Metastatic Liver Carcinoma in the Adrenal Gland (tissue), 2 donors: ENCODE measurements around the gene PJA2.

DNA sequence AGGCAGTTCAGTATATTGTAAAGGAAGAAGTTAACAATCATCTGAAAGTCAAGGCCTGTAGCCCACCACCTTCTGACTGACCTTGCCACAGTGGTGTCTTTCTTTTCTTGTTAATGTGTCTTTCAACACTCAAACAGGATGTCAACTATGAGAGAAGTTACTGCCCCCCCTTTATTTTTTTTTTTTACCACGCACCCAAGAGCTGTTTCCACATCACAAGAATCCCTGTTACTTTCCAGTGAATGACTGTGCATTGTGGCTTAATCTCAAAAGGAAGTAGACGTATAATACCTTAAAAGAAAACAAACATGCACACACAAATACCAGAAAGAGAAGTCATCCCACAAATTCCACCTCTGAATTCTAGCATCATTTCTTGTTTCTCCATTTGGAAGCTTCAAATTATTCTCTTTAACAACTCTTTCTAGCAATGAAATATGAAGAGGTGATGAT, 201.2 kb downstream of the EFNA5 start:
- PRO-cap, 2 experiments, result no peak in any of the 2 experiments

DNA sequence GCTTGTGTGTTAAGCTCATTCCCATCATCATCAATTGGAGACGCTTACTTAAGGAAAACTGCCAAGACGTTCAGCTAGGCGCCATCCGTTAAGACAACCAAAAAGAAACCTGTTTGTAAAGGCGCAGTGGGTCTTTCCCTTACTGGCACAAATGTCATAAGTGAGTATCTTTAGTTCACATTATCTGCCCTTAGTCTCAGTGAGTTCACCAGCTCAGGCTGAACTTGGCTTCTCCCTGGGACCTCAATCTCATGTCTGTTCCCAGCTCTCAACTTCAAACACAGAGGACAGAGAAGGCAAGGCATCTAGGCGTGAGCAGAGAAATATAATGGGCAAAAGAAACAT, 97.8 kb downstream of the EFNA5 start:
- PRO-cap, 2 experiments, result no peak in any of the 2 experiments

DNA sequence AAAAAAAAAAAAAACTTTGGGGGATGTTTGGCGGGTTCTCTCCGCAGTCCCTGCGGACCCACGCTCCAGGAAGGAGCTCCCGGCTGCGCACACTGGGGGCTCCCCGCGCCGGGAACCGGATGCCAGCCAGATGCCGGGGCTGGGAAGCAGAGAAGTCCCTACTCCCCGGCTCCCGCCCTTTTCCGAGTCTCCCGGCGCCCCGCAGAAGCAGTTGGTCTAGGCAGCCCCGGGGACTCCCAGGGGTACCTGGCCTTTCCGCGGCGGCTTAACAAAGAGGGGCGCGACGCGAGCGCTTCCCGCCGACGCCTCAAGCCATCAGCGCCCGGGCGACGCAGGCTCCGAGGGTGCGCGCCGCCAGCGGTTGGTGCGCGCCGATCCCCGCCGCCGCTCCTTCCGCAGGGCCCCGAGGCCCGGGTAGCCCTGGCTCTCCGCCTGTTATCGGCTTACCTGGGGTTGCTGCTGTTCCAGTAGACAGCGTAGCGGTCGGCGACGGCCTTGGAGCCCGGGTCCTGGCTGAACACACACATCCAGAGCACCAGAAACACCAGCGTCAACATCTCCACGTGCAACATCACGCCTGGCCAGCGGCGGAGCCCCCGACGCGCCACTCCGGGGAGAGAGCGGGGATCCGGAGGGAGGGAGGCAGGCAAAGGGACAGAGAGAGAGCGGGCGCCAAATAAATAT, 553 bp downstream of the EFNA5 start:
- PRO-cap, 2 experiments, result no peak in any of the 2 experiments

GRCh38 chr5:108359226-108360058, 22.5 kb downstream of the FBXL17 start:
- PRO-cap, 2 experiments, result no peak in any of the 2 experiments

DNA sequence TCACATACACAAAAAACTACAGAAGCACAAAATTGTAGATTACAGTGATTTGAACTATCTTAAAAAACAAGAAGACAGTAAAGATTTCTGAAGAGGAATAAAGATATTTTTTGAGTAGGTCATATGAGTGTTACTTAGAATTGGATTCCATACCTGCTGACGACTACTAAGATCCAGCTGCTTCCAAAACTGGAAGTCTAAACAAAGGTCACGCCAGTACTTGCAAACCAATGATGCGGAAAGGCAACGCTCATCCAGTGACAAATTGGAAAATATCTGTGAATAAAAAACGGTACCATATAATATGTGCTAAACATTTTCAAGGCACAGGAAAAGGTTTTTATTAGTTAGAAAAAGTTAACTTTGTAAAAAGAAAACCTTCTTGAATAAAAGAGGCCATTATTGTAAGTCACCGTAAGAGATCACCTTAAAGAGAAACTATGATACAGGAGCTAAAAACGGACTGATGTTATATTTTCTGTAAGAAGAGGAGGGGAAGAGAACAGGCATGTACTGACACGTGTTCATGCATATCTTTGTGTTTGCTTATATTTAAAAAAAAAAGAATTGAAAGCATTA, 14.1 kb downstream of the FBXL17 start:
- PRO-cap, 2 experiments, result no peak in any of the 2 experiments

GRCh38 chr5:109407905-109408350, 1.8 kb downstream of the PJA2 start:
- PRO-cap, 2 experiments, result no peak in any of the 2 experiments

DNA sequence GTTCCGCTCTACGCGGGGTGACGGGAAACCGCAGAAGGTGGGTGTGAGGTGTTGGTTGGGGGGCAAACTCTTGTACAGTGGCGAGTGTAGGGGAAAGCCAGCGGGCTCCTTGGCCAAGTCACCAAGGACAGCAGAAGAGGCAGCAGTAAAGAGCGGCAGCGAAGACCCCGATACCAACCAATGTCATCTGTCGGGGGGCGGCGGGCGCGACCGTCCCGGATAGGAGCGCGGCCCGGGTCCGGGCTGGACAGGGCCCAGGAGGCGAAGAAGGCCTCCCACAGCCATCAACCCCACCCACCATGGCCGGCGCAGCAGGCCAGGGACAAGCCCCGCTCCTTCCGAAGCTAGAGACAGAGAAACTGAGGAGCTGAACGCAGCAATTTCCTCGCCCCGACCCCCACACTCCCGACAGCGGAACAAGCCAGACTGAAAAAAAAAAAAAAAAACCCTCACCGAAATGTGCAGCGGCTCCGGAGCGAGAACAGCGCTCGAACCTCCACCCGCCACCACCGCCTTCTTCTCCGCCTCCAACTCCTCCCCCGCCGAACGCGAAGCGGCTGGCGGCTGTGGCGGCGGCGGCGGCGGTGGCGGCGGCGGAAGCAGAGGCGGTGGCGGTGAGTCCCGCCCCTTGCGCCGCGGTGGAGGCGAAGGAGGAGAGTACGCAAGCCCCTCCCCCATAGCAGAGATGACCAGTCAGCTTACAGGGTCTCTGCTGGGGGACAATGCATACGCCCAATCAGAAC, at the start of gene PJA2:
Gene PJA2 (minus strand): TSS at position 586 of the 743 bp plus-strand sequence.
- PRO-cap, 2 experiments, result peak in 2 of 2 experiments; most common plus-strand start position 77 of the sequence (in 2); most common minus-strand start position 523 of the sequence (in 2)

DNA sequence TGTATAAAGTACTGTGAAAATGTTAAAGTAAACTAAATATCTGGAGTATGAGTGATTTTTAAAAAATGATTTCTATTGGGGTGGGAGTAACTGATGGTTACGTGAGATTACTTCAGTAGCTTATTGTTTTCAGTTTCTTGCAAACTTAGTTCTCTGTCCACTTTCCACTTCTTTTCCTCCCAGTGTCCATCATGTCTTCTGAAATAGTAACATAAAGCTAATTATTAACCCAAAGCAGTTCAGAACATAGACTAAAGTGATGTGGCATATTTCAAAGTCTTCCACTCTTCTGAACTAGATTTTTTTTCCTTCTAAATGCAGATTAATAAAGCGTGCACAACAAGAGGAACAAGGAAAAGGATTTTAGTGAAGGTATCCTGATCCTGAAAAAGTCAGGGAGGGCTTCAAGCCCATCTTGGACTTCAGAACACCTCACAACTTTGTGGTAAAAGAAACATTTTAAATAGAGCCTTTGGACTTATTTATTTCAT, 114.2 kb downstream of the MAN2A1 start:
- PRO-cap, 2 experiments, result no peak in any of the 2 experiments

DNA sequence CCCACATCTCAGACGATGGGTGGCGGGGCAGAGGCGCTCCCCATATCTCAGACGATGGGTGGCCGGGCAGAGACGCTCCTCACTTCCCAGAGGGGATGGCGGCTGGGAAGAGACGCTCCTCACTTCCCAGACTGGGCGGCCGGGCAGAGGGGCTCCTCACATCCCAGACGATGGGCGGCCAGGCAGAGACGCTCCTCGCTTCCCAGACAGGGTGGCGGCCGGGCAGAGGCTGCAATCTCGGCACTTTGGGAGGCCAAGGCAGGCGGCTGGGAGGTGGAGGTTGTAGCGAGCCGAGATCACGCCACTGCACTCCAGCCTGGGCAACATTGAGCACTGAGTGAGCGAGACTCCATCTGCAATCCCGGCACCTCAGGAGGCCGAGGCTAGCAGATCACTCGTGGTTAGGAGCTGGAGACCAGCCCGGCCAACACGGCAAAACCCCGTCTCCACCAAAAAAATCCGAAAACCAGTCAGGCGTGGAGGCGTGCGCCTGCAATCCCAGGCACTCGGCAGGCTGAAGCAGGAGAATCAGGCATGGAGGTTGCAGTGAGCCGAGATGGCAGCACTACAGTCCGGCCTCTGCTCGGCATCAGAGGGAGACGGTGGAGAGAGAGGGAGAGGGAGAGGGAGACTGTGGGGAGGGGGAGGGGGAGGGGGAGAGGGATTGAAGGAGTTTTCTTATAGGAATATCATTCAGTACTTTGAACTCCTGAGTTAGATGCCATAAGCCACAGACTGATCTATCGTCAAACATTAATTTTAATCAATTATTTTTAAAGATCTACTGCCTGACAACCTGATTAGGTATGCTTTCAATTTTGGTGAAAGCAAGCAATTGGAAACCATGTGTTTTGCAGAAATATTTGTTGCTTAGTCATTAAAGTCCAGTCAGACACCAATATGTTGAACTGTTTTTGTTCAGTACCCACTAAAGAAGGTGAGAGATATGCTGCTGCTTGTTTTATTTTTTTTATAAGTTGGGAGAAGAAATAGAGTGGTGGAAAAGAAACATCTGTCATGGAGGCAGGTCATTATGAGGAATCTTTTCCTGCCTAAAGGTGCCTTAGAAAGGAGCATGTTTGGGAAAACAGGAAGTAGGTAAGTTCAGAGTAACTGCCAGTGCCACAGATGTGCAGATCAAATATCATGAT, 143.7 kb downstream of the MAN2A1 start:
- PRO-cap, 2 experiments, result no peak in any of the 2 experiments

DNA sequence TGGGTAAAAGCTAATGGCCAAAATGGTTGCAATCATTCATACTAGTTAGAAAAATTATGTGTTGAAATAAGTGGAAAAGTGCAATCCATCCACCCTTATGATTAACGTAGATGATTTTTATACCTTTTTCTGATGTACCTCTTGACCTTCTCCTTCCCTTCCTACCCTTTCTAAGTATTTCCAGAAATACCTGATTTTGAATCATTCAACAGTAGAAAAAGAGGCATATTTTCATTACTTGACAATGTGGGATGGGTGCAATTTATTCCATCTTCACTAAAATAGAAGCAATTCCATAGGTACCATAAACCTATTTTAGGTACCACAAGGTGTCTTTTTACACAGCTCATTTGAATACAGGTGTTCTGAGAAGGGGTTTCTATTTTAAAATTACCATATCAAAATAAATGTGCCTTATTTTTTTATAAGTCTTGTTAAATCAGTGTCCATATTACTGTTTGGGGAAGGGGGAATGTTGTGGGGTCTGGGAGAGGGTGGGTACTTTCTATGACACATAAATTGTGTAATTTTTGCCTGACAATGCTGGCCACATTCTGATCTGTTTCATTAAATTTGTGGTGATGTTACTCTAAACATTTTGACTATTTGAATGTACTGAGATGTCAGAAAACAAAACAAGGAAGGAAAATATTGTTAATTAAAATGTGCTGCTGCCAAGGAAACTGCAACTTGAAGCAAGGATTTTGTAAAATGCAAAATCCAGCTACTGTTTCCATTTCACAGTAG, 177.9 kb downstream of the MAN2A1 start:
- PRO-cap, 2 experiments, result no peak in any of the 2 experiments

- PRO-cap, 2 experiments, result no peak in any of the 2 experiments
Measured at GRCh38 chr5:110752673-110753431, 14.0 kb downstream of the SLC25A46 start.

- PRO-cap, 2 experiments, result no peak in any of the 2 experiments
Measured at GRCh38 chr5:110985491-110986121, 85.9 kb upstream of the TSLP start.

DNA sequence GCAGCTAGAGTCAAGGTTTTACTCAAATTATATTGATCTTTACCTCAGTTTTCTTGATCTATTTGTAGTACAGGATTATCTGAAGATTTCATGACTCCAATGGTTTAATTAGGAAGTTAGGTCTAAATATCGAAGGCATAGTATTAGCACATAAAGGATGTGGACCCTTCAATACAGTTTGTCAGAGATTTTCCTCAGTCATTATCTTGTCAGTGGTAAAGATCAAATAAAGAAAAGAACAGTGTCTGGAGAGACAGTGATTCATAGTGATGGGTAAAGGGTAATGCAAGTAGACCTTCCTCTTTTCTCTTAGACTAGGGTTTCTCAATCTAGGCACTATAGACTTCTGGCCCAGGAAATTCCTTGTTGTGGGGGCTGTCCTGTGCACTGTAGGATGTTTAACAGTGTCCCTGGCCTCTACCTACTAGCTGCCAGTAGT, 6.8 kb downstream of the CAMK4 start:
- PRO-cap, 2 experiments, result no peak in any of the 2 experiments

DNA sequence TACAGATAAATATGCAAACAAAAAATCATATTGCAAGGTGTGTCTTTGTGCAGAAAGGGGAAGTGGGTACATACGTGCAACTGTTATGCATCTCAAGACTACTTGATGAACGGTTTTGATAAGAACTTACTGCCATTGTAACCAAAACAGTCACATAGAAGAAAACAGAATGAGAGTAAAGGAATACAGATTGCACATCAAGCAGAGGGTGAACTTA, 9.9 kb downstream of the CAMK4 start:
- PRO-cap, 2 experiments, result no peak in any of the 2 experiments

DNA sequence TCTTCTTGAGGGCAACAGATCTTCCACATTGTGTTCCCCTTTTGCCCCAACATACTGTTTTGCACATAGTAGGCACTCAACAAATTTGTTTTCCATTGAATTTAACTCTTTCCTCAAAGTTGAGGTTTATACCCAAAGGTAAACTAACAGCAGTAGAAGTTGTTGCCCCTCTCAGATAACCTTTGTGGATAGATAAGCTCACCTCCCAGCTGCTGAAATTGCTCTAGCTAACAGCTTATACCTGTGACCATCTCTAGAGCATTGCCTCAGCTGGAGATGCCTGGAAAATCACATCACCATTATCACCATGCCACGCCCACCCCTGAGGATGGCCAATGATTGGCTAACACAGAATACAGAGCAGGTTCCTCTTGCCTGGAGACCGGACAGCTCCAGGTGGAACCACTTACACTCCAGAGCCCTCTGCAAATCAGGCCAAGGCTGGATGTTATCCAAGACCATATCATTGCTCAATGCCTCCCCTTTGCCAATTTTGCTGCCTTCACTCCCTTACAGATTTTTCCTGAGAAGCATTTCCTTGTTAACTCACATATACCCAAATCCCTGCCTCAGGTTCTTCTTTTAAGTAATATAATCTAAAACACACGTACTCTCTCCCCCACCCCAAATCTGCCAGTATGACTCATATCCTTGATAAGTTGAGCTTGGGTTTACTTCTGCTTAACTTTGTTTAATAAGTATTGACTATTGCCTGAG, 309.8 kb downstream of the EPB41L4A start:
- PRO-cap, 2 experiments, result no peak in any of the 2 experiments

DNA sequence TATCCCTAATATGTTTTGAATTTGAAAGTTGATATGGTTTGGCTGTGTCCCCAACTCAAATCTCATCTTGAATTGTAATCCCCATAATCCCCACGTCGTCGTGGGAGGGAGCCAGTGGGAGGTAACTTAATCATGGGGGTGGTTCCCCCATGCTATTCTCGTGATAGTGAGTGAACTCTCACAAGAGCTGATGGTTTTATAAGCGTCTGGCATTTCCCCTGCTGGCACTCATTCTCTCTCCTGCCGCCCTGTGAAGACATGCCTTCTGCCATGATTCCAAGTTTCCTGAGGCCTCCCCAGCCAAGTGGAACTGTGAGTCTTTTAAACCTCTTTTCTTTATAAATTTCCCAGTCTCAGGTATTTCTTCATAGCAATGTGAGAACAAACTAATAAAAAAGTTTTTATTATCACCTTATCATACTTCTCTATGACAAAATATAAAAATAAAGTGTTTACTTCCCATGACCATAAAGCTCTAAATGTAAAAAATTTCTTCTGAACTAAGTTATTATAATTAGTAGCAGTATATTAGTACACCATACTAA, 199.9 kb downstream of the EPB41L4A start:
- PRO-cap, 2 experiments, result no peak in any of the 2 experiments

DNA sequence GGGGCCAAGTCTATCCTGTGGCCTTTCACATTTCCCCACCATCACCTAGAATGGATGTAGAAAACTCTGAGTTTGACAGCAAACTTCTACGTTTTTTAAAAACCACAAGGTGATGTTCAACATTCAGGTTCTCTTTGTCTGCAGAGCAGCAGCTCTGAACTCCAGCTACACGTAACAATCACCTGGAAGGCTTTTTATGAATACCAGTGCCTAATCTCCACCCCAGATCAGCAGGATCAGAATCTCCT, 44.3 kb downstream of the EPB41L4A start:
- PRO-cap, 2 experiments, result no peak in any of the 2 experiments

DNA sequence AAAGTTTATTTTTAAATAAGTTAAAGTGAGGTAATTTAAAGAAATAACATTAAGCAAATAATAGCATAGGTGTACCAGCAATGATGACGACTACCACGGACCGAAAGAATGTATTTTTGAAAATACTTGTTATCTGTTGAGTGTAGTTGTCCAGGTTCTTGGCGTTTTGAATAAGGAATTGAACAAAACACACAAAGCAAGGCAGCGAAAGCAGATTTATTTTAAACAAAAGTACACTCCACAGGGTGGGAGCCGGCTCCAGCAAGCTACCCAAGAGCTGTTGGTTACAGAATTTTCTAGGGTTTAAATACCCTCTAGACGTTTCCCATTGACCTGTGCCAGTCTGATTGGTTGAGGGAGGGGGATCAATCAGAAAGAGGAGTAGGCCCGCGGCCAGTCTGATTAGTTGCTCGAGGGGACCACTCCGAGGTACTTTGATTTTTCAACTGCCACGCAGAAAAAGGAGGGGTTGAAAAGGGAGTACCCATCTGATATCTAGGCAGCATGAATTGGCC, 884 bp downstream of the SRP19 start:
- PRO-cap, 2 experiments, result no peak in any of the 2 experiments

- PRO-cap, 2 experiments, result no peak in any of the 2 experiments
Measured at GRCh38 chr5:112863542-112863920, 2.4 kb downstream of the SRP19 start.

DNA sequence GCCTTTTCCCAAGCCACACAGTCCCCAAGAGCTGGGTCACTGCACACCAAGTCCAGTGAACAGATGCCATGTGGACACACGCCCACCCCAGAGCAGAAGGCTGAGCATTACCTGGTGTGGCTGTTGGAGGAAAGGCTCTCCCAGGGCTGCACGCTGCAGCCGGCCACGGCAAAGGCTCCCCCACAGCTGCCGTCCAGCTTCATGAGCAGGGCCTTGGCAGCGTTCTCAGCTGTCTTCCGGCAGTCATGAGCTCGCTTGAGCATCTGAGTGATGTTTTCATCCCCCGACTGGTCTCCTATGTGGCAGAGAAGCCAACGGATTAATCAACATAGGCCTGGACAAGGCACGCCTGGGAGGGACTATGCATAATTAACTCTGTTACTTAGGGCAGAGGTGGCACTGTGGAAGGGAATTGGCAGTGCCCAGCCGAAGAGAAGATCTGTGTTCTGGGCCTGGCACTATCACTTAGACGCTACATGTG, 87.3 kb downstream of the DCP2 start:
- PRO-cap, 2 experiments, result no peak in any of the 2 experiments